Amniotic epithelial cell (primary cell): ENCODE measurements around a stretch of chr9.

DNA sequence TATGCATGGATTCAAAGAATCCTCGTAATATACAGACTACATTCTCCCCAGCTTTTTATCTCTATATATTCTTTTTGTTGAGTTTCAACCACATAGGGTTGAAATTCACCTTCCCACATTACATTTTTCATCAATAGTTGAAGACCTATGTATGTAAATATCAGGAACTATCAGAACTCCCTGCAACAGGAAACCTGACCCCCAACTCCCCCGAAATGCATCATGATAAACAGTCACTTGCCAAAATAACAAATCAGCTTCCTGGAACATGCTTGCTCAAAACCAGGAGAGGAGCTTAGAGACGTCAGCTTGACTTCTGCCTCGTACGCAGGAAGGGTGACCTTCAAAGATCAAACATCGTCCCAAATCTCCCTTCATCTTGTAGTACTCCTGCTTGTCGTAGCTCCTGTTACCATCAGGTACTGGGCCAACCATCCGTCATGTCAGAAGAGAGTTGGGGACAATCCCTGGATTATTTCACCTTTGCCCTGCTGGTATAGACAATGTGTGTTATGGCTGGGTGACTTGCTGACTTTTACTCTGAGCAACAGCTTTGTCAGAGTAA is 396.1 kb downstream of the GADD45G start:
- RRBS, result no CpG with 5 or more reads among the region's 8 CpGs

DNA sequence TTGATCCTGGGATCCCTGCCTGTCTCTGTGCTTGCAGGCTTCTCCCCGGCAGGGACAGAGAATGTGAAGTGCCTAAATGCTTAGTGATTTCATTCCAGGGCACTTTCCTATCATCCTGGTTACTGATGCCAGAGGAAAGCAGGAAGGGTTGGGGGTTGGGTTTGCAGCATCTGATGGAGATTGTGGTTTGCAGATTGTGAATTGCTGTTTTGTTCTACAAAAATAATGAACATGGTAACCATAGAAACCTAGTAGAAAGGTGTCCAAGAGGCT is 397.5 kb downstream of the GADD45G start:
- RRBS, result no CpG with 5 or more reads among the region's 1 CpG

- RRBS, result no CpG with 5 or more reads among the region's 3 CpGs
Measured at GRCh38 chr9:90089154-90089495, 484.3 kb downstream of the GADD45G start.

- RRBS, result no CpG with 5 or more reads among the region's 10 CpGs
Measured at GRCh38 chr9:90212911-90213538, 429.6 kb downstream of the DIRAS2 start.

DNA sequence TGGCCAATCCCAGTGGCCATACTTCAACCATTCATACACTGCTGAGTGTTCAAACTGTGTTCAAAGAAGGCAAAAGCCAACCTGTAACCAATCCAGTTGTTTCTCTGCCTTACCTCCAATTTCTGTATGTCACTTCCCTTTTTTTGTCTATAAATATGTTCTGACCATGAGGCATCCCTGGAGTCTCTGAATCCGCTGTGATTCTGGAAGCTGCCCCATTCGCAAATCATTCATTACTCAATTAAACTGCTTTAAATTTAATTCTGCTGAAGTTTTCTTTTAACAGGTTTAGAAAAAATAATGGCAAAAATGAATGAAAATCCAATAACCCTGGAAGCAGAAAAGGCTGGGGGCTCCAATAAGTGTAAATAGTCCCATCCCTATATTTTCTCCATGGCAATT is 1.1 kb upstream of the SYK start:
- RRBS, result no CpG with 5 or more reads among the region's 2 CpGs

DNA sequence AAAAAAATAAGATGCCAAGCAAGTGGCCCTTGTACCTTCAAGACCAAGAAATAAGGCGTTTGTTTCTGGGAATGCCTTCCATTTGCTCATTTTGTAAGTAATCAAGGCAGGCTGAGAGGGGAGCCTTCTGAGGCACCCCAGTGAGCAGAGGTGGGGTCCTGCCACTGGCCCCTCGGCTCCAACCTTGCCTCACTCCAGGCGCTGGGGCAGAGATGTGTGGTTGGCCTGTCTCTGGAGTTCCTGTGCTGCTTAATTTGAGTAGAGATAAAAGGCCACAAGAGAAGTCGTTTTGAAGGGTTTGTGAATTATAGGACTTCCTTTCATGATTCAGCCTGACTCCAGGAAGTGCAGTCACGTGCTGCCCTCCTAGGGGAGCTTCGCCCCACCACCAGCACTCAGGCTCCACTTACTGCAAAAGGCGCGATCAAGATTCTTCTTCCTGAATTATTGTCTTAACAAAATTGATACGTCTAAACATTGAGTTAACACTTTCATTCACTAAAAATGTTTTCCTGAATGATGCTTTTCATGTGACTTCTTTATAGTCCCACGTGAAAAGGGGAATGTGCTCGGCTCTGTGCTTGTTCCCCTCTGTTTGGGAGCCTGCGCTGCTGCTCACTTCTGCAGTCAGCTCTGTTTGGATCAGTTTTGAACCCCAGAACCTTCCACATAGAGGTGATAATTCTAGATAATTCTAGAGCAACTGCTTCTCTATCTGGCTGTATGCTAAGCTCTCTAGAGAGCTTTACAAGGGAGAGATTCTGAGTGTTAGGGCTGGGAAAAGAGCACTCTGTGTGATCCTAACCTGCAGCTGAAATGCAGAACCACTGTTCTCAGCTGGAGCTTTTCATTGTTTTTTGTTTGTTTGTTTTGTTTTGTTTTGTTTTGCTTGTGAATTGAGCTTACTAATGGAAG is 13.8 kb downstream of the SYK start:
- RRBS, result no CpG with 5 or more reads among the region's 12 CpGs

DNA sequence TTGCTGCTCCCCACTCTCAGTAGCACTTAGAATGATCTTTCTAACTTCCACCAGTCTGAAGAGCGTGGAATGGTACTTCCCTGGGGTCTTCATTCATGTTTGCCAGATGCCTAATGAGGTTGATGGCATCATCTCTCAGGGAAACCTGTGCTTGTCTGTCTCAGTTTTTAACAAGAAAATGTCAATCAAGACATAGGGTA is 58.0 kb downstream of the SYK start:
- RRBS, result no CpG with 5 or more reads among the region's 1 CpG

DNA sequence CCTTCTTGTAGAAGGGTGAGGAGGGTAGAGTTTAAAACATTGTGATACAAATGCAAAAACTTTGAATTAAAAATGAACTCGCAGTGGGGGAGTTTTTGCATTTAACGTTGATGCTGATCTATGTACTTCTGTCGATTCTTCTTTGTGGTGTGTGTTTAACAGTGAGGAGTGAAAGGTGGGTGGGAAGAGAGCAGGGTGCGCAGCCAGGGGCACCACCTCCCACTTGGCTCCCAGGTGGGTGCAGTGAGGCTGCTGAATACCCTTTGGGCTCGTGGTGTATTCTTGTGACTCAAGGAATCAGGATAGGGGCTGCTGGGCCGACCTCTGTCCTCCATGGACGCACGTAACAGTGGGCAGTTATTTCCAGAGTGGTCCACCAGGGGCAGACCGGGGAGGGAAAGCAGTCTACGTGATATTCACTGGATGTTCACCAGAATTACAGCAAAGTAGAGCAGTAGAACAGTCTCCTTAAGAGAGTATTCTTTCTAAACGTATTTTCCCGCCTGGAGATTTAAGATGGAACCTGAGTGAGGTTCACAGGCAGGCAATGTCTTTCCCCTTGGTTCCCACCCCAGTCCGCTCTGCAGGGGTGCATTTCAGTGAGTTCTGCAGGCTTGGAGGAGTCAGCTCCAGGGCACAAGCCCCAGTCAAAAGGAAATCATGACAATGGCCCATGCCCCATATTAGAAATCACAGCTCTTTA is 88.5 kb downstream of the SYK start:
- RRBS, result no CpG with 5 or more reads among the region's 13 CpGs

DNA sequence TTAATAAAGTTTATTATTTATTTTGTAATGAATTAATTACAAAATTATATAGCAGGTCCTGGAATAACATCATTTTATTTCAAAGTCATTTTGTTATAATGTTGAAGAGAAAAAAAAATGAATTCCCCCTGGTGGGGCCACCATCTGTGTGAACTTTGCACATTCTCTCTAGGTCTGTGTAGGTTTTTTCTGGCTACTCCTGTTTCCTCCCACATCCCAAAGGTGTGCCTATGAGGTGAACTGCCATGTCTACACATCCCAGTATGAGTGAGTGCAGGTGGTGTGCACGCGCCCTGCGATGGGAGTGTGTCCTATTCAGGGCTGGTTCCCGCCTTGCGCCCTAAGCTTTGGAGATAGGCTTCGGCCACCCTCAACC is 195.8 kb downstream of the SYK start:
- RRBS, result no CpG with 5 or more reads among the region's 6 CpGs

- RRBS, result no CpG with 5 or more reads among the region's 25 CpGs
Measured at GRCh38 chr9:91160310-91160834, 201.3 kb downstream of the AUH start.

GRCh38 chr9:91174827-91175243 is 186.9 kb downstream of the AUH start:
- RRBS, result no CpG with 5 or more reads among the region's 6 CpGs

DNA sequence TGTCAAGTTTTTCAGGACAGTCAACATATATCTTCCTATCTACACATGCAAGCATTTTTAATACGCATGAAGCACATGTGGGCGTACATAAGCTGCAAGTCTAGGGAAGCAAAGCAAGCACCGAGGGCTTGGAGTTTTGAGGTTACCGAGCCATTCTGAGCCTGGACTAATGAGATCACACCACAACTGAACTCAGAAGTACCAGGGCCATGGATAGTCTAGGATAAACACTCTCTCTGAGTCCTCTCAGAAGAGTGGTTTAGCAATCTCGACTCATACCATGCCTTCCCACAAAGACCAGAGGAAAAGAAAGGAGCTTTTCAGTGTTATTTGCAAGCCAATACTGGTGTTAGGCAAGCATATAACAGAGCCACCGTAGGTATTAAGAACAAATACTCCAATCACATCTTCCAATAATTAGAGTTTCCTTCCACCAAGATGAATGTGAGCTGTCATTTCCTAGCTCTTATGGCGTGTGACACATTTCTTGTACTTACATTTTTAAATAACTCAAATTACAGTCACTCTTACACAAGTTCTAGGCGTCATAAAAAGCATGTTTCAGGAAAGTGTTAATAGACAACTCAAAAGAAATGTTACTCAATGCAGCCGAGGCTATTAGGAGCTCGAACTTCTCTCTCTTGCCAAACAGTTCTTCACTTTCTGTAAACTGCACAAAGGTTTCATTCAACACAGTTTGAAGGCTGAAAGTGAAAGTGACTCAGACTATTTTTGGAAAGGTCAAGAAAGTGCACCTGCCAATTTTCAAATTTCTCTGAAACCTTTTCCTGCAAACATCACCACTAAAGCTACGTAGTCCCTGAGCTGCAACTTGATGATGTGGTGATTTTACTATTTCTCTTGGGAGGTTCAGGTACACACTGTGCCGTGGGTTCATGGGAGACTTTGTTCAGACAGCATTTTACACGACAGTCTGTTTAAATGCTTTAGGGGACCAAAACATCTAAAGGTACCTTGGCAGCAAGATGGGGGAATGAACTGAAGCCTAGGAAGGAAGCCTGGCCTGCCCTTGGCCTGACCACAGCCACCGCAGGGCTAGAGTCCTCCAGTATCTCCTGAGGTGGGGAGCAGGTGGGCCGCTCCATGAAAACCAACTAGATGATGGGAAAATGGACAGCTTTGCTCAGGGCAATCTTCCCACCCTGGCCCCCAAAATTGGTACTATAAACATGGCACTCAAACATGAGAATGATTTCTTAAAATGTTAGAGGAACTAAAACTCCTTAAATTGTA is 153.8 kb downstream of the AUH start:
- RRBS, result no CpG with 5 or more reads among the region's 15 CpGs

DNA sequence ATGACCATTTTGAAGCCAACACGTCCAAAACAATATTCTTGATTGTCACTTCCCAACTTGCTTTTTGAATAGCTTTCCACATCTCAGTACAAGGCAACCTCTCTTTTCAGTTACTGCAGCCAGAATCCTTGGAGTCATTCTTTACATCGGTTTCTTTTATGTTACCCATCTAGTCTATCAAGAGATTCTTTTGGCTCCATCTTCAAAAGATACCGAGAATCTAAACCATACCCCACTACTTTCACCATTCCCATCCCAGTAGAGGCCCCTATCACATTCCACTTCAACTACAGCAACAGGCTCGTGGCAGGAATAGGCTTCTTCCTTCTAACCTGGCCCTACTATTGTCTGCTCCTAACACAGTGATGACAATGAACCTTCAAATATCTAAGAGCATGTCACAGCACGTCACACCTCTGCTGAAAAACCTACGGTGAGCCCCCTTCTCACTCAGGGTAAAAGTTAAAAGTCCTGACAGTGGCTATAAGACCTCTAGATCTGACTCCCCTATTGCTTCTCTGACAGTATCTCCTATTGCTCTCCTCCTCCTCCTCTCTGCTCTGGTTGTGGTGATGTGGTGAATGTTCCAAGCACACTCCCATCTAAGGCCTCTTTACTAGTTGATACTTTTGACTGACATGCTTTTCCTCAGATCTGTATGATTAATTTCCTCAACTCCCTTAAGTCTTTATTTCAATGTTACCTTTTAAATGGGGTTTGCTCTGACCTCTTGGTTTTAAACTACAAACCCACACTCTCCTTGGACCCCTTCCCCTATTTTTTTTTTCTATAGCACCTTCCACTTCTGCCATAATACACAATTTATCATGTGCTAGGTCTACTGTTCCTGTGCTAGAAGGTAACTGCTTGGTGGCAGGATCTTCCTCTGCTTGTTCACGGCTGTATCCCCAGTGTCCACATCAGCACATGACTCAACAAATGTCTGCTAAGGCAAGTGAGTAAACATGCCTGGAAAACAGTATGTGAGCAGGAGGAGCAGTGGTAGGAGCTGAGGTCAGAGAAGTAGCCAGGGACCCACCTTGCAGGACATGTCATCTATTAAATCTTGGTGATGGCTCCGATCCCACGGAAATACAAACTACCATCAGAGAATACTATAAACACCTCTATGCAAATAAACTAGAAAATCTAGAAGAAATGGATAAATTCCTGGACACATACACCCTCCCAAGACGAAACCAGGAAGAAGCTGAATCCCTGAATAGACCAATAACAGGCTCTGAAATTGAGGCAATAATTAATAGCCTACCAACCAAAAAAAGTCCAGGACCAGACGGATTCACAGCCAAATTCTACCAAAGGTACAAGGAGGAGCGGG is 79.7 kb downstream of the AUH start:
- RRBS, result no CpG with 5 or more reads among the region's 12 CpGs

DNA sequence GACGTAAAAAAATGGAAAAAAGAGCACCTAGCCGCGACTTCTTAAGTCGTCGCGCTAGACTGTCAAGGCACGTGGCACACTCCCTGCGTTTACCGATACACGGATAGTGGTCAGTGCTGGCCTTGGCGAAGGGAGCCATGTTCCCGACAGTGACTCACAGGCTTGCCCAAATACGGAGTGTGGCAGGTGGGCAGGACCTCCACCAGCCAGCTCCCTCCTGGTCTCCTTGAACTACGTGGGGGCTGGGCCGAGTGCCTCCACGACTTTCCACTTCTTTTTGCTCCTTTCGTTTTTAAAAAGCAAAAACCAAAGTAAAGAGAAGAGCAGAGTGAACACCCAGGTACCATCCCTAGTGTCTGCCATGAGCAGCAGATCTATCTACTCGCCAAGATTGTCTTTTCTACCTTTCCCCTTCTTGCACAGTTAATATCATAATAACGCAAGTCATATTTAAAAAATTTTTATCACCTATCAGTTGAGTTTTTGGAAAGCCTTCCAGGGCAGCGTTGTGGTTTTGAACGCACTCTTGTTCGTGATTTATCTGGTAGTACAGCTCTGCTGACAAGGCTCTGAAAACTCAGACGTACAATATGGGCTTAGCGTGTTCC is 1.4 kb upstream of the NFIL3 start:
- RRBS, result no CpG with 5 or more reads among the region's 24 CpGs

DNA sequence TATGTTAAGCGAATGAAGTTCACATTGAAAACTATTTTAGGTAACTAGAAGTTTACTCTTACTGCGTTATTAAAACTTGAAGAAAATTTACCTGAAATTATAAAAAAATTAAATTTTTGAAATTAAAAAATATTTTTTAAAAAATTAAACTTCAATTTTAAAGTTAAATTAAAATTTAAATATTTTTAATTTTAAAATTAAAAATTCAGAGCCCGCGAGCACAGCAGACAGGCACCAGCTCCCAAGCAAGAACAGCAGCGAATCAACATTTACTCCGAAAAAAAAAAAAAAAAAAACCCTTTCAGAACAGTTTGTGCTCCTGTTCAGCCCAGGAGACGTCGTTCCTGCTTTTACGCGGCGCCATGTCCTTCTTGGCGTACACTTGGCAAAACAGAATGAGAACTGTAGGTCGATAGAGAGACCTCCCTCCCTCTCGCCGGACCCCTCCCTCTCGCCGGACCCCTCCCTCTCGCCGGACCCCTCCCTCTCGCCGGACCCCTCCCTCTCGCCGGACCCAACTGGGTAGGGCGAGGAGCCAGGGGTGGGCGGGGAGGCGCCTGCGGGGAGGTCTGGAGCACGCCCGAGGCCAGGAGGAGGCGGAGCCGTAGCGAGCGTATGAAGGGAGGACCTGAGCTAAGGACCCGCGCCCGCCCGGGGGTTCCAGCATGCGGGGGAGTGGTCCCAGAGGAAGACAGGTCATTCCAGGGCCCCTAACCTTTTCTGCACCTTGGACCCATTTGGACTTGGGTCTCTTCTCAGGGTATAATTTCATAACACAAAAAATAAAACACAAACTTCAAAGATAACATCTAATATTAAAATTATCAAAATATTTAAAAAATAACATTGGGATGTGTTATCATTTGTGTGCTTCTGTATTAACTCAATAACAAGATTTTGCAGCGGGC is 235.7 kb downstream of the ROR2 start:
- RRBS, result no CpG with 5 or more reads among the region's 39 CpGs

GRCh38 chr9:91839499-91840216 is 110.4 kb downstream of the ROR2 start:
- RRBS, result 86% methylated on average over 1 of the region's 14 CpGs

GRCh38 chr9:91844233-91844684 is 105.8 kb downstream of the ROR2 start:
- RRBS, result no CpG with 5 or more reads among the region's 16 CpGs

DNA sequence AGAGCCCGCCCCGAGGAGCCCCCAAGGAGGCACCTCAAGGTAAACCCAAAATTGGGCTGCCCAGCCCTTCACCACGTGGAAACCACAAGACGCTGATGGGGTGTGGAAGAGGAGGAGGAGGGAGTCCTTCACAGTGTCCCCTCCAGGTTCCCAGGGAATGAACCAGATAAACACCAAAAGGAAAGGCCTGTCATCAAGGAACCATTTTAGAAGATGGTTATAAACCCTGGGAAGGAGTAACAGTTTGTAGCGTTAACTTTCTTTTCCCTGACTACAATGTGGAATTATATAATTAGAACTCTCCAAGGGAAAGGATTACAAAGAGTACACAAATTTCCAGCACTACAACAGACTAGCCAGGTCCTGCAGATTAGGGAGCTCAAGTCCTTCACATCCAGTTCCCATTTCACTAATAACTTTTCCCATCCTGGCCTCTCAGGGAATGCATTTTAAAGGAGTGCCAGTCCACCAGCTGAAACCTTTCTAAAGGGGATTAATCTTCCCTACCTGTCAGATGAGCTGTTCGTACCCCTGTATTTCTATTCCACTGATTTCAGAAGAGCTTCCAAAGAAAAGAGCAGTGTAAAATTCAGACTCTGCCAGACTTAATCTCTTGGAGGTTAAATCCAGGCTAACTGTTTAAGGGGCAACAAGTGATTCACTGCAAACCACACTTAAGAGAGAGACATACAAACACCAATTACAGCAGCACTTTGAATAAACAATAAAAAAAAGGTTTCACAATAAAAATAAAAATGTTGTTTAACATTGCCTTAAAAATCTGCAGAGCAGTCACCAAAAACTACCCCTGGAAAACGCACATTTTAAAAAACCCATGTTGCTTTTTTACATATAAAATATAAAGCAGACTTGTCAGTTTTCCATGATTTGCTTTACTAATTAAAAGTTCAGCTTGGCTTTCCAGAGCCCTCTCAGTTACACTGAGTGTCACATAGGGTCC is 3.4 kb downstream of the ROR2 start:
- RRBS, result no CpG with 5 or more reads among the region's 7 CpGs